A549 (cell line): ENCODE measurements around the gene UBASH3B.

DNA sequence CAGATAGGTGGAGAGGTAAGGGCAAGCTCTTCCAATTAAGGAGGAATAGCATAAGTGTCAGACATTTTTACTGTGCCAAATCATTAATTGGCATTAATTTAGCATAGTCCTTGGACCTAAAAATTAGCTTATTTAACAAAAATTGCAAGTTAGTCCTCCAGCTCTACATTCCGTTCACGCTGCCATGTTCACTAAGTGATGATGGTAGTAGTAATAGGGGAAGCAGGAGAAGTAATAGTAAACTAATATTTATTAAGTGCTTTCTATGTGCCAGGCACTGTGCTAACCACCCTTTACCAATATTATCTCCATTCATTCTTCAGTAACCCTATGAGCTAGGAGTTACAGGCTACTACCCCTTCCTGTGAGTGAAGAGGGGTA, 11.0 kb downstream of the TBCEL start:
- PRO-cap, result no peak
CAGE:
- cytosol, long polyA plus RNA, result no peak
- long polyA plus RNA, result no peak
- nucleus, long polyA plus RNA, result no peak

DNA sequence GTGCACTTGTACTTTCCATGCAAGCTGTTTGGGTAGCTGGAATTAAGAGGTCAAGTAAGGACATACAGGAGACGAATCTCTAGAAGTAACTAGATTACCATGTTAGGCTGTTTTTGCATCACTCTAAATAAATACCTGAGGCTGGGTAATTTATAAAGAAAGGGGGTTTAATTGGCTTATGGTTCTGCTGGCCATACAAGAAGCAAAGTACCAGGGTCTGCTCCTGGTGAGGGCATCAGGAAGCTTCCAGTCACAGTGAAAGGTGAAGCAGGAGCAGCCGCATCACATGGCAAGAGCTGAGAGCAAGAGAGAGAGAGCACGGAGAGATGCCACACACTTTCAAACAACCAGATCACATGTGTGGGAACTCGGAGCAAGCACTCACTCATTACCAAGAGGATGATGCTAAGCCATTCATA, 61.9 kb upstream of the SC5D start:
- PRO-cap, result no peak
CAGE:
- cytosol, long polyA plus RNA, result no peak
- long polyA plus RNA, result no peak
- nucleus, long polyA plus RNA, result no peak

DNA sequence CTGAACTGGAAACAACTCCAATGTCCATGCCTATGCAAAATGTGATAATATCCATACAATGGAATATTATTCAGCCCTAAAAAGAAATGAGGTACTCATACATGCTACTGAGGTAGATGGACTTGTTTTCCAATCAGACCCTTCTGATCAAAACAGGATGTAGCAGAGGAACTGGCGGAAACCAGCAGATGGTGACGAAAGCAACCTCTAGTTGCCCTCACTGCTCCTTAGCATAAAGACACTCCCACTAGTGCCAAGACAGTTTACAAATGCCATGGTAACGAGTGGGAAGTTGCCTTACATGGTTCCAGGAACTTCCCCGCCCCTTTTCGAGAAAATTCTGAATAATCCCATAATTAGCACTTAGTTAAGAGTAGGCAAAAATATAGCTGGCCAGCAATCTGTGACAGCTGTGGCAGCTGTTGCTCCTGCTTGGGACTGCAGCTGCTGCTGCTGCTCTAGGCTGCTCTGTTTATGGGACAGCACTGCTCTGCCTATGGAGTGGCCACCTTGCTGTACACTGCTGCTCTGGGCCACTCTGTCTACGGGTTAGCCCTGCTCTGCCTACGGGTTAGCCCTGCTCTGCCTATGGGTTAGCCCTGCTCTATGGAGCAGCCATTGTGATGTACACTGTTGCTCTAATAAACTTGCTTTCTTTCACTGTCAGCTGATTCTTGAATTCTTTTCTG, 33.5 kb upstream of the SORL1 start:
- PRO-cap, result no peak
CAGE:
- cytosol, long polyA plus RNA, result no peak
- long polyA plus RNA, result no peak
- nucleus, long polyA plus RNA, result no peak

DNA sequence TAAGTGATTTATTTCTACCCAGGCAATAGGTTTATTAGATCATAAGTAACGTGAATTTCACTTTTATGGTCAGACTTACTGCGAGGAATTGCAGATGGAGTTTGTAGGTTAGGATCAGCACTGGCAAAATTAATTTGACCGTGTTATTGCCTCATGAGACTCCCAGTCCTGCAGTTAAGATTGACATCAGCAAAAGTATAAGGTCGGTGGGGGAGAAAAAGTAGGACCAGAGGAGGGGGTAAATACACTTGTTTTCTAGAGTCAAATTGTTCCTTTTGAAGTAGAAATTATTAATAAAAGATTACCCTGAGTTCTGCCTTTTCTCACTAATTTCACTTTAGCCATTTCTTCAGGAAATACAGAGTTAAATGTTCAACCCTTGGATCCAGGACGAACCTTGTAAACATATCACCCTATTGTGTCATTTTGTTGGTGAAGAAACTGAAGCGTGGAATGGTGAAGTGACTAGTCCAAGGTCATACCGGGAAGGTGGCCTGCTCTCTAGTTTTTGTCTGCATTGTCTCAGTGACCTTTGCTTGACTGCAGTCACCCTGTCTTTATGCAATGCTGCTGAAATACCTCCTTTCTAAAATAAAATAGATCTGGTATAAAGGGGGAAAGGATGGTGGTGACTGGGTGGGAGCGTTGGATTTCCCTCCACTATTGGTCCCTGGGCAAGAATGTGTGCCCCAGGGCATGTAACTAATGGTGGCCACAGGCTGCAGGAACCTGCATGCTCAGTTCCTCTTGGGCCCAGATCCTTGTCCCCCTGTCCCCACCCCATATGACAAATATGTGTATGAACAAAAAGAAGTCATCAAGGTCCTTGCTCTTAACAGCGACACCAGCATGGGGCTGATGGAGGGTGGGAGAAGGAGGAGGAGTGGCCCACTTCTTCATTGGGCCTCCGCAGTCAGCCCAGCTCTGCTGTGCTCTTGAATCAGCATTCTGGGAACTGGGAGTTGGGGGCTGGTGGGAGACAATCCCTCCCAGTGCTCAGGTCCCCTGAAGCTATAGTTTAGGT, 1.5 kb downstream of the SORL1 start:
- PRO-cap, result no peak
CAGE:
- cytosol, long polyA plus RNA, result no peak
- long polyA plus RNA, result no peak
- nucleus, long polyA plus RNA, result no peak

GRCh38 chr11:121463275-121463530, 11.1 kb downstream of the SORL1 start:
- PRO-cap, result no peak
CAGE:
- cytosol, long polyA plus RNA, result no peak
- long polyA plus RNA, result no peak
- nucleus, long polyA plus RNA, result no peak

DNA sequence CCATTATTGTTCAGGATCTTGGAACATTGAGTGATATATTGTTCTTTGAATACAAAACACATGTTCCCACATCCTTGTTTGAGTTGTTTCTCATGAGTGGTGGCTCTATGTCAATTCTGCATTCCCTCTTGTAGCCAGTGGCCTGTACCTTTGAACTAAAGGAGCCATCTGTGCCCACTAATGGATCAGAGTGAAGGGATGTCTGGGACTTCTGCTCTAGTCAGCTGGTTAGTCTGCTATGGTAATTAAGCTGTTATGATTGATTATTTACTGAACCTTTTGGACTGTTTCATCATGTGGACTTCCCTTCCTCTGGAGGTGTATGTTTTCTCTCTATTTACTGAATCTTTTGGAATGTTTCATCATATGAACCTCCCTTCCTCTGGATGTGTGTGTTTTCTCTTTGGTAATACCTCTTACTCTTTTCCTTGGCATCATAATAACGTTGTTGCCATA, 112.8 kb downstream of the SORL1 start:
- PRO-cap, result no peak
CAGE:
- cytosol, long polyA plus RNA, result no peak
- long polyA plus RNA, result no peak
- nucleus, long polyA plus RNA, result no peak

- PRO-cap, result no peak
CAGE:
- cytosol, long polyA plus RNA, result no peak
- long polyA plus RNA, result no peak
- nucleus, long polyA plus RNA, result no peak
Observed at GRCh38 chr11:121582317-121582882, 130.3 kb downstream of the SORL1 start.

- PRO-cap, result no peak
CAGE:
- cytosol, long polyA plus RNA, result no peak
- long polyA plus RNA, result no peak
- nucleus, long polyA plus RNA, result no peak
Observed at GRCh38 chr11:122097343-122098219, 18.4 kb downstream of the BLID start.

GRCh38 chr11:122152072-122152432, 36.0 kb upstream of the BLID start:
- PRO-cap, result no peak
CAGE:
- cytosol, long polyA plus RNA, result no peak
- long polyA plus RNA, result no peak
- nucleus, long polyA plus RNA, result no peak

DNA sequence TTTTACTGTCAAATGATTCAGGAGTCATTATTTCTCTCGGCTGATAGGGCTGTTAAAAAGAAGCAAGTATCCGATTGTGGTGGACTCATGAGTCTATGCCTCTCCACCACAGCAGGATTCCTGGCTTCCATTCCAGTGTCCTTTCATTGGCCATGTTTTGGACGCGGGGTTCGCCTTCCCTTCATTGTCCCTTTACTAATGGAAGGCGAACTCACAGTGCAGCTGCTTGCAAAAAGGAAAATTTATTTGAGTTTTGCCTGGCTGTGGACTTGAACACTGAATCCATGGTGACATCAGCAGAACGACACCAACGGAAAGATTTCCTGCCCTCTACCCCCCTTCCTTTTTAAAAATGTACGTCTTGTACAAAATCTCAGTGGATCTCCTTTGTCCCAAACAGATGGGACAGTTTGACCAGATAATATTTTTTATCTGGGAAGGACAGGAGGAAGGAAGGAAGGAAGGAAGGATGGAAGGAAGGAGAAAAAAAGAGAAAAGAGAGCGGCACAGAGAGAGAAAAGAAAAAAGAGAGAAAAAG, 40.2 kb upstream of the BLID start:
- PRO-cap, result no peak
CAGE:
- cytosol, long polyA plus RNA, result no peak
- long polyA plus RNA, result no peak
- nucleus, long polyA plus RNA, result no peak

DNA sequence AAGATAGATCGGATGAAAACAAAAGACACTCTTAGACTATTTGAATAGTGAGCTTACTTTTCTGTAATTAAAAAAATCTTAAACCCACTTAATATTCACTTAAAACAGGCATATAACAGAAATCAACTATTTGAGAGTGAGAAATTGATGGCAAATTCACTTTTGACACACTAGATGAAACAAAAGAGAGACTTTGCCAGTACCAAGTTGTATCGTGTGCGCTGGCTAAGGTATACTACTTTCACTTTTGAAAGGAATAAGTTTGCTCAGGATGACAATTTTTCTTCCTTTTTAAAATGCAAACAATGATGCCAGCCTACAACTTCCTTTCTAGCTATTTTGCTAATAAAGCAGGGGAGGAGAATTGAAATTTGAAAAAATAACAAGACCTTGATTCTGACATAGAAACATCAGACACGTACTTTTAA, 41.5 kb upstream of the BLID start:
- PRO-cap, result no peak
CAGE:
- cytosol, long polyA plus RNA, result no peak
- long polyA plus RNA, result no peak
- nucleus, long polyA plus RNA, result no peak

DNA sequence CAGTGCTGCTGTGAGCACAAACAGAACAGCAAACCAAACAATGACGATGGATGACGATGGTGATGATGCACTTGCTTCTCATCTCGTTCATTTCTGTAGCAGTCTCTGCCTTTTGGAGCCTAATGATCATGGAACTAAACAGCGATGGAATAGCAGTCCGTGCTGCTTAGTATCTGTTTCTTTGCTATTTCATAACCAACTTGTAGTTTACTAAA, 220.7 kb upstream of the BLID start:
- PRO-cap, result no peak
CAGE:
- cytosol, long polyA plus RNA, result no peak
- long polyA plus RNA, result no peak
- nucleus, long polyA plus RNA, result no peak

DNA sequence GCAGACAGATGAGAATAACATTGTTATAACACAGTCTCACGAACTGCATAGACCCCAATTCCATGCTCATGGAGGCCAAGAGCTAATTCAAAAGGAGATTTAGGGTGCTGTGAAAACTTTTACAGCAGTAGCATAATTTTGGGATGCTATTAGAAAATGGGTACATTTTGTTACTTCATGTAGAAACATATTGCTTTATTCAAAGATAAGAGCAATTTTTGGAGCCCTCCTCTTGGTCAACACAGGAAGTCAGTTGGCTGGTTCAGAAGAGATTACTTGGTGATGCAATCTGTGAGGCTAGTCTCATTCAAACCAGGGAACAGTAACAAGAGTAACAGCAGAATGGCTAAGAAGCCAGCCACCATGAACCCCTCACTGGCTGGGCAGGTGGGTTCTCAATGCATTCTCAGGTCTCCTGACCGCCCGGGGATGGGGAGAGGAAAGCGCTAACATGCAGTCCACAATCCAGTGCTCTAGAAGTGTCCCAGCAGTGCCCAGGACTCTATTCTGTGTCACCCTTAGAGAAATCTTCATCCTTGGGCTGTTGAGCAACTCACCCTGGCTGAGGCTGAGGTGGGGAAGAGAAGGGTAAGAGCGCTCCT, 262.3 kb upstream of the UBASH3B start:
- PRO-cap, result no peak
CAGE:
- cytosol, long polyA plus RNA, result no peak
- long polyA plus RNA, result no peak
- nucleus, long polyA plus RNA, result no peak

GRCh38 chr11:122629102-122629482, 26.4 kb upstream of the UBASH3B start:
- PRO-cap, result no peak
CAGE:
- cytosol, long polyA plus RNA, result no peak
- long polyA plus RNA, result no peak
- nucleus, long polyA plus RNA, result no peak

- PRO-cap, result no peak
CAGE:
- cytosol, long polyA plus RNA, result no peak
- long polyA plus RNA, result no peak
- nucleus, long polyA plus RNA, result no peak
Observed at GRCh38 chr11:122655444-122656159, at the start of gene UBASH3B. UBASH3B (plus strand) TSS chr11:122655722.

- PRO-cap, result no peak
CAGE:
- cytosol, long polyA plus RNA, result no peak
- long polyA plus RNA, result no peak
- nucleus, long polyA plus RNA, result no peak
Observed at GRCh38 chr11:122789041-122789268, 49.3 kb upstream of the CRTAM start.

DNA sequence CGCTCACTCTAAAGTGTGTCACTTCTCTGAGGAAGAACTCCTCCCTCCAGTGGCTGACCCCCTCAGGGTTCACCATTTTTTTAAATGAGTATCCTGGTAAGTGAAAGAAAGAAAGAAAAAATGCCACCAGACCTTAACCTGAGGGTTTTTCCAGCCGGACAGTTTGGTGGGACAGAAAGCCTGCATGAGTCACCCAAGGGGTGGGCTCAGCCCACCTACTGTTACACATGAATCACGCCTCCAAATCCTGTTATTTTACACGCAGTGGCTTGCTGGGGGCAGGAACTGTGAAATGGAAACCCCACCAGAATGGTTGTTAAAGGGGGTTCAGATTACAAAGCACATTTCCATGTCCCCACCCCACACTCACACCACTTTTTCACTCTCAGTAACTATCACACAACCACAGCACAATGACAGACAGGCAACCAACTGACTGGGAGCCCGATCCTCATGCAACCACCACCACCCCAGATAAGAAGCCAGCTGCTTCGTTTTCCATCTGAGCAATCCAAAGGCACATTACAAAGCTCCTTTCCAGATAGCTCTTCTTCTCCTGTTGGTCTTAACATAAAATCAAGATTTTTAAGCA, 11.9 kb downstream of the CRTAM start:
- PRO-cap, result no peak
CAGE:
- cytosol, long polyA plus RNA, result no peak
- long polyA plus RNA, result no peak
- nucleus, long polyA plus RNA, result no peak

DNA sequence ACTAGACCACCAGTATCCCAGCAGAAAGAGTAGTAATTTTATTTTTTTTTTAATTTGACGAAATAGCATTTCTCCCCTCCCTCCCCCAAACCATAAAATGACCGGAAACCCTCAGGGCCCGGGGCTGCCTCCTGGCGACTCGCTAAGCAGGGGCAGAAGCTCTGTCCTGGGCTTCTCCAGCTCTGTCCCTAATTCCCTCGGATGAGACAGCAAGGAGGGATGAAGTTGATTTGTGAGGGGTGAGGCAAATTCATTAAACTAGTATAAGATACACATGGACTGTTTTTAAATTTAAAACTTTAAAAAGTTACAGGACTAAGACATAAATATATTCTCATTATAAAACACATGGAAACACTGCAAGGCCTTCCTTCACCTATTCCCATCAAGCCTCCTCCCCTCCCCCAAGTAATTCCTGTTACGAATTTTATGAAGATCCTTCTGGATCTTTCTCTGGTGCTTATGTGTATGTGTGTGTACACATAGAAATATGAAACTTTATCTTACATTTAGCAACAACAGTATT, 57.1 kb downstream of the CLMP start:
- PRO-cap, result no peak
CAGE:
- cytosol, long polyA plus RNA, result no peak
- long polyA plus RNA, result no peak
- nucleus, long polyA plus RNA, result no peak

- PRO-cap, result no peak
CAGE:
- cytosol, long polyA plus RNA, result no peak
- long polyA plus RNA, result no peak
- nucleus, long polyA plus RNA, result no peak
Observed at GRCh38 chr11:123159095-123159673, 35.9 kb downstream of the CLMP start.

GRCh38 chr11:123303823-123304304, 108.8 kb upstream of the CLMP start:
- PRO-cap, result no peak
CAGE:
- cytosol, long polyA plus RNA, result no peak
- long polyA plus RNA, result no peak
- nucleus, long polyA plus RNA, result no peak